ENCODE data around the gene ALDH3A2.

DNA sequence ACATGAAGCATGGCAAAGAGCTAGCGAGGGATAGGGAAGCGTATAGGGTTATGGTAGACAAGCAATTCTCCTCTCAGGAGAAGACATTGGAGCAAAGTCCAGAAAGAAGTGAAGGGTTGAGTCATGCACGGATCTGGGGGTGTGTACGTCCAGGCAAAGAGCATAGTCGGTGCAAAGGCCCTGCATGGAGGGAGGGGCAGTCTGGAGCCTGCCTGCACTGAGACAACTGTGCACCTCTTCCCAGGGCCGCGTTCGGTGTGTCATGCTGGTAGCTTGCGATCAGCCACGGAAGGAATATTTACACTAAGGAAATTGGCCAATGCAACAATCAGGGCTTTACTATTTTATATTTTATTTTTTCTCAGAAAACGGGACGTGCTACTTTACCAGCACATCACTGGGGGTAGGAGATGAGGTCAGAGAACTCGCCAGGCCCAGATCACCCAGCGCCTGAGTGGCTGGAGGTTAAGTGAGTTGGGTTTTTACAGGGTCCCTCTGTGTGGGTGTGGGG is 6.6 kb upstream of the B9D1 start:
- PRO-cap = unidirectional peak, plus-strand start at position 199 of the sequence; unidirectional peak, plus-strand start at position 243 of the sequence

- PRO-cap = no peak
Measured at GRCh38 chr17:19533002-19533529, 588 bp upstream of the SLC47A1 start.

- PRO-cap = no peak
Measured at GRCh38 chr17:19561831-19562268, 28.2 kb downstream of the SLC47A1 start.

GRCh38 chr17:19579290-19580507 is 46.0 kb downstream of the SLC47A1 start:
- PRO-cap = no peak

GRCh38 chr17:19648691-19649321 is at the start of gene ALDH3A2:
Gene ALDH3A2 (plus strand): TSS chr17:19648751.
- PRO-cap = bidirectional peak, plus-strand start at chr17:19648778, minus-strand start at chr17:19648625; bidirectional peak, plus-strand start at chr17:19649217, minus-strand start at chr17:19649182

DNA sequence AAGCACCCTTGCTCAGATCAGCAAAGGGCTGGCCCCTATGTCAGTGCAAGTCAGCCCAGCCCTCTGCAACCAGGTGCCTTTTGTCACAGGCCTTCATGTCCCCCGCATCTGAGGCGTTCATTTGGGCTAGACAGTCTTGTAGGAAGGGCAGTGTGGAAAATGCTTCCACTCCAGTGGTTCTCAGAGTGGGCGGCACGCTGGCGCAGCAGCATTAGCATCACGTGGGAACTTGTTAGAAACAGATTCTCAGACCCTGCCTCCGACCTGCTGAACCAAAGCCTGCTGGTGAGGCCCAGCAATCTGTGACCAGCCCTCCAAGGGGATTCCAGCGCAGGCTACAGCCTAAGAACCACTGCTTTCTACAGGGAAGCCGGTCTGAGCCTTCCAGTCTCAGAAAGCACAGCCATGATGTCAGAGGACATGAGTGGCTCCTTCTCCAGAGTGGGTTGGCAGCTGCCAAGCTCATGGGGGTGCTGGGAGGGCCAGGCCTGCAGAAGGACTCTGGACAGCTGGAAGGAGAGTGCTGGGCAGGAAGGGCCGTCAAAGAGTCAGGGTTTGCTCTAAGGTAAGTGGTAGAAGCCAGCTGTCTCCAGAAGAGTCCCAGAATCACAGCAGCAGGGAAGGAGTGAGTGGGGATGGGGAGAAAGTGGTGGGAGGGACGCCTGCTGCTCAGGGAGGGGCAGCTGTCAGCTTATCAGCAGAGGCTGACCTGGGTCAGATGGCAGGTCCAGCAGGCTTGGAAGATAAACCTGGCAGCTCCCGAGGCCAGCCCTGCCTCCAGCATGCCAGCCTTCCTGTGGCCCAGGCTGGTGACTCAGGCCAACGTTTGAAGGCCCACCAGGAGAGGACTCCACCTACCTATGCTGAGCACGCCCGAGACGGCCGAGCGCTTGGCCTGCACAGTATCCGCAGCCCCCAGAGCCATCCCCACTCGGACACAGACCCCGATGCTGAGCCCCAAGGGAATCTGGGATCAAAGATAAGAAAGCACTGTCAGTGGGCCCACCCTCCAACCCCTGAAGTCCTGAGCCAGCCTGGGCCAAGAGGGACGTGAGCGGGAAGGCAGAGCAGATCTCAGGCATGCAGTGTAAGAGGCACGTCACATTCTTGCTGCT is 12.8 kb downstream of the SLC47A2 start:
- PRO-cap = no peak

DNA sequence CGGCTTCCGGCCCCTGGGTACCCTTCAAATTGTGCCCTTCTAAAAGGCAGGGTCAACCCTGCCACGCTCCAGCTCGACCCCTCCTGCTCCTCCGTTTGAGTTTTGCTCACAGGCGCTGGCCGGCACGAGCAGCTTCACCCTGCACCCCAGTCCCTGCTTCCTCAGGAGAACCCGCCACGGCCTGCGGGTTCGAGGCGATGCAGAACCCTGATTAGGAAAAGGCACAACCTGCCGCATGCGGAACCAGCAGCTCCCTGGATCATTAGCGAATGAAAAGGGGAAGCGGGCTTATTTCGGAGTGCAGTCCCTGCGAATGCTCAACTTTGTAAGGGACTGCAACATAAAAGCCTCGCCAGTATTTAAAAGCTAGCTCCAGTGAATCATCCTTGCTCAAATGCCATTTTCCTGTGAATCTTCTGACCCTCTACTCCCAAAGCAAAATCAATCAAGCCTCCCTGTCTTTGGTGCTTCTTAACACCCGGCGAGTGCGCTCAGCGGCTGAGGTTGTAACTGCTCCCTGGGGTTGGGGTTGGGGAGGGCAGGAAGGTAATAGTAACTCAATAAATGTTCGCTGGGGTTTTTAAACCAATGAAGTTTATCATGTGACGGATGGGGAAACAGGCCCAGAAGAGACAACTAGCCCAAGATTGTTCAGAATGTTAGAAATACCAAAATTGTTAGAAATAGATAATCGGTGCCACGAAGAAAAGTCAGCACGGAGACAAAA is 659 bp upstream of the AKAP10 start:
- PRO-cap = bidirectional peak, plus-strand start at position 42 of the sequence, minus-strand start outside the sequence; bidirectional peak, plus-strand start at position 291 of the sequence, minus-strand start at position 271 of the sequence

DNA sequence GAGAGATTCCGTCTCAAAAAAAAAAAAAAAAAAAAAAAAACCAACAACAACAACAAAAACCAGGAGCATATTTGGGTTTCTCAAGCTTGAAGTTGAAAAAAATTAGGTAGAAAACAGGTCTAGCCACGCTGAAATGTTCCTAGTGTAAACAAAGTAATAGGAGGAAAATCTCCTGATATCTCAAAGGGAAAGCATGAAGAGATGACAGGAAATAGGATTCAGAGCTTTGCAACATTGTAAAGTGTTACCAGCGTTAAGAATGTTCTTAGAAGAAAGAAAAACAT is 48.5 kb upstream of the CDRT15L2 start:
- PRO-cap = no peak

DNA sequence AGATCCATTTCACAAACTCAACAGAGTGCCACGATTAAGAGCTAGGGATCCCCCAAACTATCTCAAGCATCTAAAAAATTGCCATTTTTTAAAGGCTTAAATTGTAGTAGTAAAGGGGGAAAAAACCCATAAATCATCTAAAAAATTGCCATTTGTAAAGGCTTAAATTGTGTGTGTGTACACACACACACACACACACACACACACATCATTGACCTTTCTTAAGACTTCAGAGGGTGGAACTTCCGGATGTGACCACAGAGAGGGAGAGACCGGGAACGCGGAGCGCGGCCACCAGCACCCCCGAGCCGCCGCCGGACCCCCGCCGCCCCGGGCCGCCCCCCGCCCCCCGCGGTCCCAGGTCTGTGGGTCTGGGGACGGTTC is 9.1 kb downstream of the CDRT15L2 start:
- PRO-cap = unidirectional peak, plus-strand start at position 258 of the sequence

GRCh38 chr17:20852023-20853248 is 190.4 kb downstream of the USP22 start:
- PRO-cap = no peak

- PRO-cap = no peak
Measured at GRCh38 chr17:20979416-20980009, 63.3 kb downstream of the USP22 start.

DNA sequence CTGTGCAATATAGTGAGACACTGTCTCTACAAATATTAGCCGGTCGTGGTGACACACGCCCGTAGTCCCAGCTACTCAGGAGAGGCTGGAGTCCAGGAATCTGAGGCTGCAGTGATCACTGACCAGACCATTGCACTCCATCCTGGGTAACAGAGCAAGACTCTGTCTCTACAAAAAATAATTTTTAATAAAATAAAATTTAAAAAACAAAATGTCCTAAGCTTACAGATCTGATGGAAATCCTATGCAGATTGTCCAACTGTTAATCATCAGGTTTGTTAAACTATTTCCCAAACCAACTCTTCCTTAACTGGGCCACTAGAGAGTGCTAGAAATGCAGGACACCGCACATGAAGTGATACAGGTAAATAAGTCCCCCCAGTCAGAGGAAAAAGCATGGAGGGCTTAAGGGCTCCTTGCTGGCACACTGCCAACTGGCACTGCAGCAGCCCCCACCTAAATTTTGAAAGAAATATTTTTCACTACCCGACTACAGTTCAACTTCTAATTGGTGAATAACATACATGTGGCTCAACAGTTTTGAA is 2.7 kb downstream of the USP22 start:
- PRO-cap = no peak

- PRO-cap = no peak
Measured at GRCh38 chr17:21124080-21124648, 2.6 kb upstream of the DHRS7B start.

DNA sequence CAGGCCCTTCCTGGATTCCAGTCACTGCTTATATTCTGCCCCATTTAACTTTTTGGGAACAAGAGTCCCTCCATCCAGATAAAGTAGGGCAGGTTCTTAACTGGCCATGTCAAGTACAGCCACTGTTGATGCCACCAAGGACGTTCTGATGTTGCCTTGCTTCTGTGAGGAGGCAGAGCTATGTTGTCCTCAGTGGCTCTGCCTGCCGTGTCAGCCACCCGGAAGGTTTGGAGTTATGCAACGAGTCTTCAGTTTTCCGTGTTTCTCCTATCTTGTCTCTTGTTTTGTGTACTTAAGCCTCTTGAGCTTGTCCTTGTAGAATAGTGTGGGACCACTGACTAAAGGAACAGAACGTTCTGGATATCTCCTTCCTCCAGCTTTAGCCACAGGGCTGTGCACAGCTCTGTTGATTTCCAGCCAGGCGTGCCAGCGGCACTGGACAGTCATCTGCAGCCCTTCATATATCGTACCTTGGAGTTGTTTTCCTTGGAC is 39.9 kb downstream of the TMEM11 start:
- PRO-cap = no peak

- PRO-cap = no peak
Measured at GRCh38 chr17:21186376-21186969, 27.5 kb downstream of the TMEM11 start.

- PRO-cap = unidirectional peak, minus-strand start at chr17:21213839
Measured at GRCh38 chr17:21213177-21214065, 540 bp downstream of the TMEM11 start.

GRCh38 chr17:21231867-21232496 is 18.0 kb upstream of the TMEM11 start:
- PRO-cap = no peak

- PRO-cap = no peak
Measured at GRCh38 chr17:21296593-21297102, 12.1 kb downstream of the MAP2K3 start.

- PRO-cap = no peak
Measured at GRCh38 chr17:21530838-21532138, 155.1 kb downstream of the KCNJ12 start.

GRCh38 chr17:21680959-21681556 is 11.3 kb upstream of the KCNJ18 start:
- PRO-cap = no peak

Data from mucosa of descending colon (tissue), 1 donor.